Jejunum (tissue), 1 donor: ENCODE measurements around the gene PTPRM.

- PRO-cap, result unidirectional peak, plus-strand start at chr18:3278762
Measured at GRCh38 chr18:3278451-3278821, 16.5 kb downstream of the MYL12B start.

DNA sequence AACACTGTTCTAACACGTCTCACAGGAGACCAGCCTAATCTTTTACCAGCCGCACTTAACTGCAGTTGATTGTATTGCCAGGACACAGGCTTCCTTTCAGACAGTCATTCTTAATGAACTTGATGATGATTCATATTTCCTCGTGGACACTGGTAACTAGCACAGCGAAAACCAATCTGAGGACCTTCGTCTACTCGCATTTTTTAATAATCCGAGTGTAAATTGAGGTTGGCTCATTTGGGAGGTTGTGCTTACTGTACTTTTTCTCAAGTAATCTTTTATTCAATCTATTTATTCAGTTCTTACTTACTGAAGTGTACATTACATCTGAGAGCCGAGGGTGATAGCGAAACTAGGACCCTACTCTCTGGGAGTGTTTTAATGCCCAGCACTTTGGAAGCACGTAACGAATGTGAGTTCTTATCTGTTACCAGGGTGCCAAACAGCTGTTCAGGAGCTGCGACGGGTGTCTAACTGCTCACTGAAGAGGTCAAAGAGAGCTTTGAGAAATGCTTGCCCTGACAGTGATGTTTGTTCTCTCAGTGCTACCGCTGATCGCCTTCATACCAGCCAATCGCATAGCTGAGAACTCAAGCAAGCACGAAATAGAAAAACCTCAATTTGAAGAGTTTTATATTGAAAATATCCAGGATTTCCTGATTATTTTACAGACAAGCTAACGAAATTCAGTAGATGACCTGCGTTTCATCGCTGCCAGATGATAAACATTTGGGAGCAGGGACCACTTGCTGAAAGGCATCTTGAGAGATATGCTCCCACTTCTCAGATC, 20.9 kb downstream of the MYL12B start:
- PRO-cap, result no peak

DNA sequence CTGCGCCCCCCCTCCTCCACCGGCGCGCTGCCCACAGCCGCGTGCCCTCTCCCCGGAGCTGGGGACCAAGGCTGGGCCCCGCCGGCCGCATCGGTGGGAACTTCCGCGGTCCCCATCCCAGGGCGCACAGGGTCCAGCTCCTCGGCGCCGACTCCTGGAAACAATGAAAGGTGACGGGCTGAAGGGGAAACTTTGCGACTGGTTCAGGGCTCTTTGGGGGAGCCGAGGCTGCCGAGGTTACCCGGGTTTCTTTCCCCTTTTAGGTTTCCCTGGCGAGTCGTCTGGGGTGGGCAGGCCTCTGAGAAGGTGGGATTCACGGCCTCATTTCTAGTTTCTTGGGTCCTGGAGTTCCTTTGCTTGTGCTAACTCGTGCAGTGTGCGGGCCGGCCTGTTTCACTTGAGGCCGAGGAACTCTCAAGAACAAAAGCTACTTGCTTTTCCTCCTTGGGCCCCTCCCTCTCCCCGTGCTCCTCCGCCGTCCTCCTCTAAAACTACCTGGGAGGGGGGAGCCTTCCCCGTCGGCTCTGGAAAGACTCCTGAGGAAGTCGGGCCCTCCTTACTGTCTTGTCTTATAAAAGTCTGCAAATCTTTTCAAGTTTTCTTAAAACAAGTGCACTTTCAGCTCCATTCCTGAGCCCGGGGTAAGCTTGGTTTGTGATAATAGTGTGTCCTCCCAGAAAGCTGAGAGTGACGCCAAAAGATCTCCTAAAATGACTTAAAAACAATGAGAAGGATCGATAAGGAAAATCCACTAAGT, 2.4 kb downstream of the TGIF1 start:
- PRO-cap, result bidirectional peak, plus-strand start at position 163 of the sequence, minus-strand start at position 165 of the sequence; bidirectional peak, plus-strand start at position 518 of the sequence, minus-strand start at position 399 of the sequence

DNA sequence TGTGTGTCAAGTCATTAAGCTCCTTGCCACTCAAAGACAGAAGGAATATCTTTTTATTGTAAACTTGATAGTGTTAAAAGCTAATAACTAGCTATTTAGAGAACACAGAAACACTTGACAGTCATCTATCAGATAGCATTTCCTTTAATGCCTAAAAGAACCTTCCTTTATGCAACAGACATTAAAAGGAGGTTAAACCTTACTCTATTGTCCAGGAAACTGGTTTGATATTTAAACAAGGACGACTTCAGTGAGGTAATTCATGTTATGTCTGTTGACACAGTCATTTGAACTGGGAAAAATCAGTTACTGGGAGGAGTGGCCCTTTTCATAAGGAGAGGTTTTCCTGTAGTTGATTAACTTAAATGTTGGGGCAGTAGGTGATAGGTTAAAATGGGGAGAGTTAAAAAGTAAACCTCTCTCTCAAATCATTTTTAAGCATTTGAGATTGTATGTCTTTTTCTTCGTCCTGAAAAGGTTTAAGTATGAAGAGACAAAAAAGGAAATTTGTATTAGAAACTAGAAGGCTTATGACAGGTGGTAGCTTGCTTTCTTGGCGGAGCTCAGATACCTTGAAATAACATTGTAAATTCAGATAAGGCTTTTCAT, 6.8 kb downstream of the TGIF1 start:
- PRO-cap, result no peak

- PRO-cap, result no peak
Measured at GRCh38 chr18:3468677-3469129, 18.7 kb downstream of the TGIF1 start.

- PRO-cap, result no peak
Measured at GRCh38 chr18:3508999-3509676, 59.2 kb downstream of the TGIF1 start.

DNA sequence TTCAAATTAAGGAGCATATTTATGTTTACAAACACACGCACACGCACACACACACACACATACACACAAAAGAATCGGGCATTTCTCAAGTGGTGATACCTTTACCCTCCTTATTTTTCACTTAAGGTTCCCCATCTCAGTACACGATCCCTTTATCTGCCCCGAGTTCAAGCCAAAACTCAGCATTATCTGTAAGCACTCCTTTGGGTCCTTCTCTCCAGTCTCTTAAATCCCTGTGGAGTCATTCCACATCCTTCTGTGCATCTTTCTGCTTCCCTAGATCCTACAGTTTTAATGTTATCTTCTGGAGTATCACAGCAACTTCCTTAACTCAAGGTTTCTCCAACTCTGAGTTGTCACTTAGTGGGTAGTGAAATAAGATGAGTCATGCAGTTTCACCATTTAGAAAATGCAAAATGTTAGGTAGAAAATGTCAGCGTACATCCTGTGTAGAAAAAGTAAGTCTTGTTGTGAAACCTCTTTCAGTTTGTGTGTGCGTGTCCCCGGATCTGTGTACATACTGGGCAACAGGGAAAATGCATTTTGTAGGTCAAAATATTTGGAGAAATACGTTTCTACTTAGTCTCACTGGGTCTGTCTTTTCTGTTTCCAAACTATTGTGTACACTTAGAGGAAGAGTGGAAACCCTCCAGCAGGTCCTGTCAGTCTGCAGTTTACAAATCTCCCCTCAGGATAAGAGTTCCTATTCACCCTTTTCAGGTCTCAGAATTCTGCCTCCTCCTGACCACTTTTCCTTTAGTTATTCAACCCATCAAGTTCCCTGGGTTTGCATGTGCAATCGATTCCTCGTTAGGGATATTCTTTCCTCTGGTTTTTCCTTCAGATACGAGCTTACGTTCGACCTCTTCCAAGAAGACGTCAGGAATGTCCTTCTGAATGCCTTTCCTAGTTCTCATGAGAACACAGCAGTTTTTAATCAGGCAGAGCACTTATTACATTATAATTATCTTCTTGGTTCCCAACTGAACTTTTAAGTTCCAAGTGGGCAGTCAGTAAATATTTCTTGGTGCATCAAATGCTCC, 154.8 kb downstream of the TGIF1 start:
- PRO-cap, result bidirectional peak, plus-strand start at position 485 of the sequence, minus-strand start at position 293 of the sequence

DNA sequence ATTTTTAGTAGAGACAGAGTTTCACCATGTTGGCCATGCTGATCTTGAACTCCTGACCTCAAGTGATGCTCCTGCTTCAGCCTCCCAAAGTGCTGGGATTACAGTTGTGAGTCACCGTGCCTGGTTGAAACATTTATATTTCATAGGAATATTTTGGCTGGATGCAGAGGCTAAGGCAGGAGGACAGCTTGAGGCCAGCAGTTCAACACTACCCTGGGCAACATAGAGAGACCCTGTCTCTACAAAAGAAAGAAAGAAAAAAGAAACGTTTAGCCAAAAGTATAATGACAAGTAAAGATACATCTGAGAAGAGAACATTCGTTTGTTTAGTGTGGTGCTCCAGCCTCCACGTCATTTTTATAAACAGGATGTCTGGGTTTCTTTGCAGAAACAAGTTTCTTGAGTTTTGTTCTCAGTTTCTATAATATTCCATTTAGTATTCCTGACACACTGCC, 200.3 kb downstream of the TGIF1 start:
- PRO-cap, result no peak

GRCh38 chr18:3966675-3967505, 488.2 kb downstream of the DLGAP1 start:
- PRO-cap, result no peak

DNA sequence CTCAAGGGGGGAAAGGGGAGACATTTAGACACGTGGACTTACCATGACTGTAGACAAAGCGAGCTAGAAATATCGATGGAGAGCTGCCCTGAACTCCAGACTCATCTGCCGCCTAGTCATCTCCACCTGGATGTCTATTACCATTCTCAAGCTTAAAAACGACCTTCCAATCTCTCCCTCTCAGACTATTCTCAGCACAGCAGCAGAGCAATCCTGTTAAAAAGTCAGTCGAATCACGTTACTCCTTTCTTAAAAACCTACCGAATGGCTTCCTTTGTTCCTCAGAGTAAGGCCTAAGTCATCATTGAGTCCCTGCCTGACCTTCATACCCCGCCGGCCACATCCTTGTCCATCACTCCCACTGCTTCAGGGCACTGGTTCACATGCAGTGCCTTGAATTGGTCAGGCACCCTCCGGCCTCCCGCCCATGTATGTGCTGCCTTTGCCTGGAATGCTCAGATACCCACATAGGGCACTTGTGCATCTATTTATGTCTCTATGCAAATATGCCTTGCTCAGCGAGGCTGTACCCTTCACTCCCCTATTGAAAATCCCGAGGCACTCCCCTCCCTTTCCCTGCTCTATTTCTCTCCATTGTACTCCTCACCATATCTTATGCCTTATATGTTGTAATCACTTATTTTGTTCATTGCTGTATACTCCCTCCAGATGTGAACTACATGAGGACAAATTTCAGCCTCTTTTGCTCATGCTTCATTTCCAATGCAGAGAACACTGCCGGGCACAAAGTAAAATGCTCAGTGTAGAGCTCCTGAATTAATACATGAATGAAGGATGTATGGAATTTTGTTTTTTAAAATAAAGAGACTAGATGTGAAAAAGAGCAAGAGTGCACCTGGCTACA, 206.3 kb downstream of the DLGAP1 start:
- PRO-cap, result no peak

DNA sequence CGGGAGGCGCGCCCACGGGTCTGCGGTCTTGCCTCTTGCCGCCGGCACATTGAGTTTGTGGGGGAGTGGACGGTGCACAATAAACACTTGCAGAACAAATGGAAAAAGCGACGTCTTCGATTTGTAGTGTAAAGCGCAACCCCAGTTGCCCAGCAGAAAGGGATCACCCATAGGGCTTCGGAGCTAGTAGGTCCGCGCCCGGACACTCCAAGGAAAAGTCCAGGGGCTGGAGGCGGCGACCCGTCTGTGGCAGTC, 976 bp upstream of the ZBTB14 start:
- PRO-cap, result unidirectional peak, minus-strand start at position 51 of the sequence

GRCh38 chr18:5394615-5395408, 99.3 kb upstream of the ZBTB14 start:
- PRO-cap, result no peak

DNA sequence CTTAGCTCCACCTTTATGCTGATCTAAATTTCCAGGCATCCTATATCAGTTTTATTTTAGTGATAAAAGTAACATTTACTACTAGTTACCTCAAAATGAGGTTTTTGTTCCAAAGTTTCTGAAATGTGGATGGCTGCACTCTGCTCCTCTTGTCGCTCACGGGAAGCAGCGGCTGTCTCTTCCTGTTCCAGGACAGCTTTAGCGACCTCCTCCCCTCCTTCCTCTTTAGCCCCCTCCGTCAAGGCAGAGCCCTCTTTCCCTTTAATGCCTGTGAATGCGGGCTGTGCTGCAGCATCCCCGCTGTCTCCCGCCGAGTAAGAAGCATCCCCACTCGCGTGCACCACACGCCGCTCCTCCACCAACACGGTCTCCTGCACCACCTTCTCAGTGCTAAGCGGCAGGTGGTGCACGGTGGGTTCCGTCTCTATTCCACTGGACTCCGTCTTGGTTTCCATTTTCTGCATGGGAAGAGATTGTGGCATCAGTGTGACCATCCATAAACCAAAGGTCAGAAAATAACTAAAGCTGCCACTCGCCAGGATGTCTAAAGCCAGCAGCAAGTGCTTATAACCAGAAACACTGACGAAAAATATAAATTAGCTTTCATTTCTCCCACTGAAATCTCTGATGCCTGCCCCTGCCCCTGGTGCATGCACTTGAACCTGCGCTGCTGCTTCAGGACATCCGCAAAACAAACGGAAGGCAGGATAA, 101.6 kb upstream of the ZBTB14 start:
- PRO-cap, result no peak

DNA sequence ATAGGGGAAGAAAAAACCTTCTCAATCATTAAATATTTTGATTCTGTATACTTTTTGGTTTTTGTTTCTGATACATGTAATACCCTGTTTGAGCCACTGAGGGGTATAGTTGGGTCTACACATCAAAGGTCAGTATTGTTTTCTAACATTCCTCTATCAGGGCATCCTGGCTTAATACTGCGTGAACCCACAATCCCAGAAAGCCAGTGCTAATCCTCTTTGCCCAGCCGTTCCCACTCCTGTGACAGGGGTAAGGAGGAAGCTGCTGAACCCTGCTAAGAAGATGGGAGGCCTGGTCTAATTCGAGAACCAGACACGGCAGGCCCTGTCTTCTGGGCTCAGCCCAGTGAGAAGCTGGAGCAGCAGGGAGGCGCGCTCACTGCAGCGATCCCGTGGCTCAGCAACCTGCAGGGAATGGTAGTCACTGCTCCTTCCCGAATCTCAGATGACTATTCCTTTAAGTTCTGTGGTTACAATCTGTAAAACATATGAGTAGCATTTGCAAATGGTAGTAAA, 87.2 kb downstream of the EPB41L3 start:
- PRO-cap, result no peak

DNA sequence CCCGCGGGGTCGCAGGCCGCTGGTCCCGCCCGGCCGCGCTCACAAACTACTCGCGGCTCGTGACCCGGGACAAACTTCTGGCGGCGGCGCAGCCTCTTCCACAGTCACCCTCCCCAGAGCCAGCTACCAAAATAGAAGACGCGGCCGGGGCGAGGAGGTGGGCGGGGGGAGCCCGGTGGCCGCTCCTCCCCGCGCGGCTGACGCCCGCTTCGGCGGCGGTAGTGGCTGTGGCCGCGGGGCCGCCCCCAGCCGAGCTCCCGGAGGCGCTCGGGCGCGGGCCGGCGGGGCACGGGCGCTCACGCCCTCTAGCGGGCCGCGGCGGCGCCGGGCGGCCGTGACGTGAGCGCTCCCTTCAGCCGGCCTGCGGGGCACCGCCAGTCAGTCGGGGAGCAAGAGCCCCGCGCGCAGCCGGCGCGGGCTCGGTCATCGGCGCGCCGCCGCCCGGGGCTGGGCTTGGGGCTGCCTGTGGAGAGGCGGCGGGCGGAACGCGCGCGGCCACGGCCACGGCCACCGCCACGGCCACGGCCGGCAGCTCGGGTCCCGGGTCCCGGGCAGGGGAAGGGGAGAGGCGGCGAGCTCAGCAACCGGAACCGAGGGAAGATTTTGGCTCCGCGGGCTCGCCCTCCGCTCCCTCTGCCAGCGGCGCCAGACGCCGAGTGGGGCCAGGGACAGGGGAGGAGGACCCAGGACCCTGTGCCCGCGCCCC, at the start of gene PTPRM:
PTPRM (plus strand) TSS at position 377 of the 706 bp plus-strand sequence.
- PRO-cap, result bidirectional peak, plus-strand start at position 381 of the sequence, minus-strand start at position 102 of the sequence

GRCh38 chr18:7584653-7585356, 17.7 kb downstream of the PTPRM start:
- PRO-cap, result no peak

DNA sequence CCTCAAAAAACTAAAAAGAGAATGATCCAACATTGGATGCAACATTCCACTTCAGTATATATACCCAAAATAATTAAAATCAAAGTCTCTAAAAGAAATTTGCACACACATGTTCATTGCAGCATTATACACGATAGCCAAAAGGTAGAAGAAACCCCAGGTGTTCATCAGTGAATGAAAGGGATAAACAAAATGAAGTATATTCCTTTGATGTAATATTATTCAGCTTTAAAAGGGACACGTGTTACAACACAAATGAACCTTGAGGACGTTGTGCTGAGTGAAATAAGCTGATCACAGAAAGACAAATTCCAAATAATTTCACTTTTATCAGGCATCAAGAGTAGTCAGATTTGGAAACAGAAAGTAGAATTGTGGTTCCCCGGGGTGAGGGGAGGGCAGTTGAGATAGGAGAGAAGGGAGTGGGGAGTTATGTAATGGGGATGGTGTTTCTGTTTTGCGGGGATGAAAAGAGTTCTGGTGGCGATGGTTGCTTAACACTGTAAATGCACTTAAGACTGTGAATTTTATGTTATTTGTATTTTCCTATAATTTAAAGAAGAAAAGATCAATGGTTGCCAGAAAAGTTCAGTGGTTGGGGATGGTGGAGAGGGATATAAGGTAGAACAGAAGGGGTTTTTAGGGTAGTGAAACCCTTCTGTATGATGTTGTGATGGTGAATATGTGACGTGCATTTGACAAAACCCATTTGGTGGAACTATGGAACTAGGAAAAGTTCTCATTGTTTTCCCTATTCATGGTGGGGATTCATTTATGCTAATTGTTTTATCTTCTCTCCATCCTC, 89.1 kb downstream of the PTPRM start:
- PRO-cap, result no peak

DNA sequence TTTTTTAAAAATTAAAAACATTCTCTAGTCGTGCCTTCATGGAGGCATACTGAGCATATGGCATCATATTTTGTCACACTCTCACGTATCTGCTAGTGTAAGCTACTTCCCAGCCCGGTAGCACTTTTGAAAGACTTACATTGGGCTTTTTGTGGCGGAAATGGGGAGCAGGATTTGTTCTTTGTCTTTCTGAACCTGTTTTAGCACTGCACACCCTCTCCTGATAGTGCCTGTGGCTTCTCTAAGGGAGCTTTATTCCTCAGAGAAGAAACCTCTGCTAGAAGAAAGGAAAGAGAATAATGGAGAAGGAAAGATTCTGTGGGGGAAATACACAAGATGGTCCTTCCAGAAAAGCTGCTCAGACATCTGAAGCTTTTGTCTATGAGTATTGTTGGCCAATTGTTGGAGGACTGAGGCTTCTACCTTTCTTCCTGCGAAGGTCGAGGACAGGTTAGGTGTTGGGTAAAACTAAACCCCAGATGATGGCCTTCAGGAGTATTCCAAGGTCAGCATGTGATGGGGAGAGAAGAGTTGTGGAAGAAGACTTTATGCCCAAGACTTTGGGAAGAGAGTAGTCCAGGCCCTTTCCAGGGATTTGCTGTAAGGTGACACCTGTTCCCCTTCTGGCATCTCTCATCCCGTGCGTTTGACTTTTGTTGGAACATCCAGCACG, 121.1 kb downstream of the PTPRM start:
- PRO-cap, result no peak

DNA sequence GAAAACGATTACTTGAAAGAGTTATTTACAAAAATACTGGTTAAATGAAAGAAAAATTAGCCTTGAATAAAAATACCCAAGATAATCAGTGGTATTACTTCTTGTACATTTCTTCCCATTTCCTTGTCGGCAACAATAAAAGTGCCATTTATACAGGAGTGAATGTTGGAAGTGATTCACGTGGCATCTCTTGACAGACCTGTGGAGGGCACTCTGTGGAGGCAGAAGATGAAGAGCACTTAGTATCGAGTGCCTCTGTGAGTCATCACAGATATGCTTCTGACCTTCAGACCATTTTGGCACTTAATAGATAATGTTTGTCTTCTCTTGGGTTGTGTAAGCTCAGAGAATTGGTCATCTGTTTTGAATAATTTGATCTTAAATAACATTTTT, 305.4 kb downstream of the PTPRM start:
- PRO-cap, result no peak

- PRO-cap, result no peak
Measured at GRCh38 chr18:7967460-7967912, 400.4 kb downstream of the PTPRM start.